GM12878 (cell line): Measurements from ENCODE around the genes ASTL, ITPRIPL1 and ARID5A.

DNA sequence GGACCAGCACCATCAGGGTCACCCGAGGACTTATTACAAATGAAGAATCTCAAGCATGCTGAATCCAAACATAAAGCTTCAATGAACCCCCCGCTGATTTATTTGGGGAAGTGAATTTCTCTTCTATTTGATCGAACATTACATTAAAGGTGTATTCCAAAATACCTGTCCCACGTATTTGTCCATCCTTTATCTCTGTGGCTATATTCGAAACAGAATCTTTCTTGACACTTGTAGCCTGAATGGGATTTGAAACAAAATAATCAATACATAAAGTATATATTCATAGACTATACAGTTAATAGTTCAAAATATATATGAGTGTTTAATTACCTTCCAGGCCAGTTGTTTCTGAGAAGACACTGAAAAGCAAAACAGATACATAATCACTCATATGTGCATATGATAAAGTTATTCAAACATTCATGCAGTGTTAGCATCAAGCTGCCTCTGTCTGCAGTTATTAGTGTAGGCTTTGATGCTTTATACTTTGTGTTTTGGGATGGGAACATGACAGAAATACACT, 105.7 kb downstream of the ANKRD36C start:
- RAMPAGE, long total RNA = no peak
- RRBS, 2 experiments = no CpG with 5 or more reads among the region's 5 CpGs
CAGE:
- cytosol, long polyA minus RNA = no peak
- cytosol, long polyA plus RNA = no peak
- long polyA plus RNA = no peak
- nucleolus, long total RNA = no peak
- nucleus, long polyA plus RNA = no peak
- nucleus, long total RNA = no peak

DNA sequence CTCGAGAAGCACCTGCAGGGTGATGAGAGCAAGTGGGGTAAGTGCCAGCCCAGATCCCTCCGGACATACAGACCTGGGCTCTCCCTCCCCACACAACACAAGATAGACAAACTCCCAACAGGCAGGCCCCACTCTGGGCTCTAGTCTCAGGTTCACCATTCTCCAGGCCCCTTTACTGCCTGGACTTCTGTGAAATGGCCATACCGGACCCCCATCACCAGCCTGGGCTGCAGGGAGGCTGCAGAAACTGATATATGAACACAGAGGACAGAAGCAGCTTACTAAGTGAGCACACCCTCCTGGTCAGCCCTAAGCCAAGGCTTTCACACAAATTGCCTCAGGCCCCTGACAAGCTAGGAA, 5.6 kb downstream of the ASTL start:
- RAMPAGE, long total RNA = no peak
- RRBS, 2 experiments = no CpG with 5 or more reads among the region's 3 CpGs
CAGE:
- cytosol, long polyA minus RNA = no peak
- cytosol, long polyA plus RNA = no peak
- long polyA plus RNA = no peak
- nucleolus, long total RNA = no peak
- nucleus, long polyA plus RNA = no peak
- nucleus, long total RNA = no peak

- RAMPAGE, long total RNA = no peak
- RRBS, 2 experiments = no CpG with 5 or more reads among the region's 13 CpGs
CAGE:
- cytosol, long polyA minus RNA = no peak
- cytosol, long polyA plus RNA = no peak
- long polyA plus RNA = no peak
- nucleolus, long total RNA = no peak
- nucleus, long polyA plus RNA = no peak
- nucleus, long total RNA = no peak
Observed at GRCh38 chr2:96138433-96138962, at the start of gene ASTL. ASTL (minus strand) TSS chr2:96138502.

DNA sequence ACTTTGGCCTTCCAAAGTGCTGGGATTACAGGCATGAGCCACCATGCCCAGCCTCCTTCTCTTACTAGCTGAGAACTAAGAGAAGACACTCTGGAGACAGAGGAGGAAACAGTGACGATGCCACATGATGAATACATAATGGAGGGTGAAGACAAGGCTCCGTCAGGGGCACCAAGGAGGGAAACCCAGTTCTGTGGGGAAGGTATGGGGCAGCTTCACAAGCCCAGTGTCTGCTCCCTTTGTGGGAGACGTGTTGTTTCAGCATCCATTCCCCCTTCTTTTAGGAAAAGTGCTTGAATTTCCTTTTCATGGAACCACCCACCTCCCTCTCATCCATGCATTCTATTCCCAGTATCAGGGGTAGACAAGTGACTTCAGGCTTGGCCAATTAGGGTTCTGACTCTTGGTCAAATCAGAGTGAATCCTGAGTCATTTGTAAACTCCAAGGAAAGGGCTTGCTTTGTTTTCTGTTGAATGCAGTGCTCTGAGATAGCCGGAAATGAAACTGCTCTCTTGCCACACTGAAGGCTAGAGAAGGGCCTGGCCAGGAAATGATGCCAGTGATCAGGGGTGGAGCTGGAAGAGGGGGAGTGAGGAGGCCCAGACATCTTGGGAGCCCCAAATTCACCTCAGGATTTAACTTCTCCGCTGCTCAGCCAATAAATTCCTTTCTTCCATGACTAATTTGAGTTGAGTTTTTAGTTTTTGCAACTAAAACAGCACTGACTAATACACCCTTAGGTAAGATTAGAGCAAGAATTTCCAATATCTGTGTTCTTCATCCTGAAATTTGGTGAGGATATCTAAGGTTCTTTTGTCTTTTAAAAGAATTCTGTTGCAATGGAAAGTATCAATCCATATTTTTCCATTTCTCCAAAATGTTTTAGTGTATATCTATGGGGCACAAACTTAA, 23.6 kb downstream of the TMEM127 start:
- RAMPAGE, long total RNA = no peak
- RRBS, 2 experiments = no CpG with 5 or more reads among the region's 5 CpGs
CAGE:
- cytosol, long polyA minus RNA = no peak
- cytosol, long polyA plus RNA = no peak
- long polyA plus RNA = no peak
- nucleolus, long total RNA = no peak
- nucleus, long polyA plus RNA = no peak
- nucleus, long total RNA = no peak

- RAMPAGE, long total RNA = no peak
- RRBS, 2 experiments = no CpG with 5 or more reads among the region's 11 CpGs
CAGE:
- cytosol, long polyA minus RNA = no peak
- cytosol, long polyA plus RNA = no peak
- long polyA plus RNA = no peak
- nucleolus, long total RNA = no peak
- nucleus, long polyA plus RNA = no peak
- nucleus, long total RNA = no peak
Observed at GRCh38 chr2:96246442-96247477, 19.0 kb downstream of the TMEM127 start.

GRCh38 chr2:96251524-96252294, 14.1 kb downstream of the TMEM127 start:
- RAMPAGE, long total RNA = no peak
- RRBS, 2 experiments = 33 to 50% methylated on average over 1 to 2 of the region's 8 CpGs
CAGE:
- cytosol, long polyA minus RNA = no peak
- cytosol, long polyA plus RNA = no peak
- long polyA plus RNA = no peak
- nucleolus, long total RNA = no peak
- nucleus, long polyA plus RNA = no peak
- nucleus, long total RNA = no peak

GRCh38 chr2:96263964-96264599, 1.7 kb downstream of the TMEM127 start:
- RAMPAGE, long total RNA = no peak
- RRBS, 2 experiments = no CpG with 5 or more reads among the region's 6 CpGs
CAGE:
- cytosol, long polyA minus RNA = no peak
- cytosol, long polyA plus RNA = no peak
- long polyA plus RNA = no peak
- nucleolus, long total RNA = no peak
- nucleus, long polyA plus RNA = no peak
- nucleus, long total RNA = no peak

- RAMPAGE, long total RNA = no peak
- RRBS, 2 experiments = no CpG with 5 or more reads among the region's 15 CpGs
CAGE:
- cytosol, long polyA minus RNA = no peak
- cytosol, long polyA plus RNA = no peak
- long polyA plus RNA = no peak
- nucleolus, long total RNA = no peak
- nucleus, long polyA plus RNA = no peak
- nucleus, long total RNA = no peak
Observed at GRCh38 chr2:96286486-96287283, 18.7 kb downstream of the SNRNP200 start.

- RAMPAGE, long total RNA = no peak
- RRBS, 2 experiments = no CpG with 5 or more reads among the region's 7 CpGs
CAGE:
- cytosol, long polyA minus RNA = no peak
- cytosol, long polyA plus RNA = no peak
- long polyA plus RNA = no peak
- nucleolus, long total RNA = no peak
- nucleus, long polyA plus RNA = no peak
- nucleus, long total RNA = no peak
Observed at GRCh38 chr2:96299240-96299542, 6.2 kb downstream of the SNRNP200 start.

DNA sequence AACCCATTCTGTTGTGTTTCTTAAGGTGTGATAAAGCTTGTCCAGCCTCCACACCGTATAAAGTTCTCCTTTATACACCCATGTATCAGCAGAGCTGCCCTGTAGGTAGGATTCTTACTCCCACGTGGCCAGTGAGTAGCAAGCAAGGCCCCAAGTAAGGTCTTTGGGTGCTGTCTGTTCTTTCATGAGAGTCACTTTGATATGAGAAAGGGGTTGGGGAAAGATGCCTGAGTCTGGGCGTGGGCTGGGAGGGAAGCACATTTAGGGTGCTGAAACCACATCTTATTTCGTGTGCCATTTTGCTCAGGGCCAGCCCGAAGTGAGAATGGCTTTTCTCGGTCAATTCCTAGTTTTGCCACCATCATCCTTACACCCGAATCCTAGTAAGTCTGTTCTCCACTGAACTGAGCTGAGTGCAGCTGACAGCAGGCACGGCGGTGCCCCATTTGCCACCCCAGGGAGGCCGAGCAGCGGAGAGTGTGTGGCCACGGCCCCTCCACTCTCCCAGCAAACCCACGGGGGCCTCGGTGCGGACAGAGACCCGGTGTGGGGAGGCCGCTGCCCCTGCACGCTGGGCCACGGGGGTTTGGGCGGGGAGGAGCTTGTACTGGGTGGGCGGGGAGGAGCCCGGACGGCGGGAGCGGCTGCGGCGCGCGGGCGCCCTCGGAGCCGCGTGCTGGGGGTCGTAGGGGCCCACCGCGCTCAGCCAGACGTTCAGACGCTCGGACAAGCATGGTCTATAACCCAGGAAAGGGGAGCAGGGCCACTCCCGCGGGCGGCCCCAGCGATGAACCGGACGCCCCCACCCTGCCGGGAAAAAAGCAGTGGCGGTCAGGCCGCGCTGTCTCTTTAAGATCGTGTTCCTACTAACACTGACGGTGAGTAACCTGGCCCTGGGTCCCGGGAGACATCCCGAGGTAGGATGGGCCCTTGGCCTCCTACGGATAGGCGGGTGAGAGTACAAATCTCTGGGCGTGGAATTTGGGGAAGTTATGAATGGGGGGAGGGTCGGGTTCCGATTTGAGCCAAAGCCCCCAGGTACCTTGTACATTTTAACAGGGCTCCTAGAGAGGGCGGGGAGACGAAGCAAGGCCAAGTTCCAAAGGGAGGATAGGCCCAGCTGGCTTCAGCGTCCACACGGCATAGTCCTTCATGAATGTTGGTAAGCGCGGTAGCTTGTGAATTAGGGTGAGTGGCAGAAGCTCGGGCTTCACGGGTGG, at the start of gene ITPRIPL1:
TSS of gene ITPRIPL1 (plus strand) at position 630 of the 1,220 bp plus-strand sequence.
- RAMPAGE, long total RNA = start-site peak on the plus strand centred at position 654 of the sequence, 52 bp wide, 237 and 211 reads in 2 replicates
- RRBS, 2 experiments = 1 to 2% methylated on average over 11 of the region's 66 CpGs
CAGE:
- cytosol, long polyA minus RNA = no peak
- cytosol, long polyA plus RNA = no peak
- long polyA plus RNA = no peak
- nucleolus, long total RNA = start-site peak on the plus strand centred at position 623 of the sequence, 47 bp wide, 81 reads
- nucleus, long polyA plus RNA = no peak
- nucleus, long total RNA = no peak

DNA sequence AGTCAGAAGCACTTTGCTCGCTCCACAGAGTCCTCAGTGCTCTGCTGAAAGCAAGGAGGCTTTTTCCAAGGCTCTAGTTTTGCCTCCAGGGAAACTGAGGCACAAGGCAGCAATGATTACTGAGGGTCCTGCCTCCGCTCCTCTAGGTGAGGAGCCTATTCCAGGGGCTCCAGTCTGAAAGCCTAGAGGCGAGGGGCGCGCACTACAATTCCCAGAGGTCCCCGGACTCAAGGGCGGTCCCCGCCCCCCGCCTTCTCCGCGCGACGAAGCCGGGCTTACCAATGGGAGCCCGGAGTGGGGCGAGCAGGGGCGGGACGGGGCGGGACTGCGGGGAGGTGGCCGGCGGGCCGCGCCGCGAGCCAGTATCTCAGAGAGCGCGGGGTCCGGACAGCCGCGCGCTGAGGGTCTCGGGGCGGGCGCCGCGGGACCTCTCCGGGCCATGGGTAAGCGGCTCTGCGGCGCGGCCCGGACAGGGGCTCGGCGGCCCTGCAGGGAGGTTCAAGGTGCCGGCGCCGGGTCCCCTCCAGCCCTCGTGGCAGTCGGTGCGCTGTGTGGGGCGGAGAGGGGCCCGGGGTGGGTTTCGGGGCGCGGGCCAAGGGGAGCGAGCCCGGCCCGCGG, at the start of gene ARID5A:
TSS of gene ARID5A (plus strand) at position 365 of the 618 bp plus-strand sequence.
- RAMPAGE, long total RNA = start-site peak on the plus strand centred at position 341 of the sequence, 49 bp wide, 675 and 738 reads in 2 replicates
- RRBS, 2 experiments = 2 to 3% methylated on average over 48 of the region's 60 CpGs
CAGE:
- cytosol, long polyA minus RNA = start-site peak on the plus strand centred at position 384 of the sequence, 34 bp wide, 467 reads
- cytosol, long polyA plus RNA = start-site peak on the plus strand centred at position 373 of the sequence, 25 bp wide, 581 and 370 reads in 2 replicates
- long polyA plus RNA = start-site peak on the plus strand centred at position 377 of the sequence, 40 bp wide, 453 and 530 reads in 2 replicates
- nucleolus, long total RNA = start-site peak on the plus strand centred at position 369 of the sequence, 24 bp wide, 193 reads
- nucleus, long polyA plus RNA = start-site peak on the plus strand centred at position 378 of the sequence, 41 bp wide, 436 and 498 reads in 2 replicates
- nucleus, long total RNA = no peak

- RAMPAGE, long total RNA = no peak
- RRBS, 2 experiments = no CpG with 5 or more reads among the region's 30 CpGs
CAGE:
- cytosol, long polyA minus RNA = no peak
- cytosol, long polyA plus RNA = no peak
- long polyA plus RNA = no peak
- nucleolus, long total RNA = start-site peak on the minus strand at chr2:96538167-96538238, 13 reads
- nucleus, long polyA plus RNA = no peak
- nucleus, long total RNA = no peak
Observed at GRCh38 chr2:96537796-96538615, 1.5 kb downstream of the ARID5A start.

GRCh38 chr2:96550557-96551233, 14.1 kb downstream of the ARID5A start:
- RAMPAGE, long total RNA = no peak
- RRBS, 2 experiments = no CpG with 5 or more reads among the region's 15 CpGs
CAGE:
- cytosol, long polyA minus RNA = no peak
- cytosol, long polyA plus RNA = no peak
- long polyA plus RNA = no peak
- nucleolus, long total RNA = no peak
- nucleus, long polyA plus RNA = no peak
- nucleus, long total RNA = no peak

DNA sequence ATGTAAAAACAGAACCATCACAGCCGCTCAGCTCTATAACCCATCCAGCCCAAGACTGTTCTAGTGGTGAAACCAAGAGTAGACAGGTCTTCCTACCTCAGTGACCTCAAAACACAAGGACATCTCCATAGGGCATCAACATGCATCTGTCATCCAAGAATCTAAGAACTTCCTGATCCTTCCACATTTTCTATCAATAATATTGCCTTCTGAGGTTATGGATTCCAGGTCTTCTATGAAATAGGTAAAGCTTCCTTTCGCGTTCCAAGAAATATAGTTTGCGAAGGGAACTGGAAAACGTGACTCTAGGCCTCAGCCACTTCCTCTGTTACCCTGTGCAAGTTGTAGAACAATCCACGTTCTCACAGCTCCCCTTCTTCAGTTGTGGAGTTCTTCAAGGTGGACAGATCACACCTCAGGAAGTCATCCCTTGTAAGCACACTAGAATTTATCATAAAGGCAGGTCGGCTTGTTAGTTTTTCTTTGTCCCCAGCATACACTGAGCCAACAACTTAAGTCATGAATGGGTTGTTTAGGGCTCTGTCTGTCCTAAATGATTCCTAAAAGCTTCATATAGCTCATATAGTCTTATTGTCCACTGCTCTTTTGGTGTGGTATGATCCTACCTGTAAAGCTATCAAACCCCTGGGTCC, 44.8 kb downstream of the KANSL3 start:
- RAMPAGE, long total RNA = no peak
- RRBS, 2 experiments = no CpG with 5 or more reads among the region's 7 CpGs
CAGE:
- cytosol, long polyA minus RNA = no peak
- cytosol, long polyA plus RNA = no peak
- long polyA plus RNA = no peak
- nucleolus, long total RNA = no peak
- nucleus, long polyA plus RNA = no peak
- nucleus, long total RNA = no peak

DNA sequence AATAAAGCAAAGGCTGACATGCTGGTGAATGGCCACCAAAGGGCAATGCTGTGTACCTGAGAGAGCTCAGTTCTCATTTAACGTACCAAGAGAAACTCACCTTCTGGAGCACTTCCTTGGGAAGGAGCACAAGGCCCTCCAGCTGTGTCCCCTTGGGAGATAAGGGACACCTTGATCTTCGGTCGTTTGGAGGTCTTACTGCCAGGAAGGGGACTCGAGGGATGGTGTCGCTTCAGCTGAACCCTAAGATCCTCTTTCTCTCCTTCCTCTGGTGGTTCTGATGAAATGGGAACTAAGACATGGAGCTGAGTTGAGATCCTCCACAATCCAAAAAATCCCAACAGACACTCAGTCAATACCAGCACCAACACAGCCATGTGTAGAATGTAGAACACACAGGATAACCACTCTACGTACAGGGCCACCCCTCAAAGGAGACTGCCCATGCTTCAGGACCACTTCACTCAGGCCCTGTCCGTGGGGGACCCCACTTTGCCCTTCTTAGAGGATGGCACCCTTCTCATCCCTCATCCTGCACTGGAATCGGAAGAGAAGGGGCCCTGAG, 32.8 kb downstream of the KANSL3 start:
- RAMPAGE, long total RNA = no peak
- RRBS, 2 experiments = no CpG with 5 or more reads among the region's 8 CpGs
CAGE:
- cytosol, long polyA minus RNA = no peak
- cytosol, long polyA plus RNA = no peak
- long polyA plus RNA = no peak
- nucleolus, long total RNA = no peak
- nucleus, long polyA plus RNA = no peak
- nucleus, long total RNA = no peak

- RAMPAGE, long total RNA = no peak
- RRBS, 2 experiments = no CpG with 5 or more reads among the region's 17 CpGs
CAGE:
- cytosol, long polyA minus RNA = start-site peak on the minus strand at chr2:96860091-96860098, 17 reads
- cytosol, long polyA plus RNA = no peak
- long polyA plus RNA = no peak
- nucleolus, long total RNA = start-site peak on the minus strand at chr2:96859791-96859841, 99 reads; start-site peak on the minus strand at chr2:96859944-96859969, 192 reads
- nucleus, long polyA plus RNA = start-site peak on the minus strand at chr2:96859898-96860051, 181 and 216 reads in 2 replicates
- nucleus, long total RNA = no peak
Observed at GRCh38 chr2:96859576-96860434, 2.0 kb upstream of the ANKRD39 start.

- RAMPAGE, long total RNA = no peak
- RRBS, 2 experiments = no CpG with 5 or more reads among the region's 12 CpGs
CAGE:
- cytosol, long polyA minus RNA = no peak
- cytosol, long polyA plus RNA = no peak
- long polyA plus RNA = no peak
- nucleolus, long total RNA = no peak
- nucleus, long polyA plus RNA = no peak
- nucleus, long total RNA = no peak
Observed at GRCh38 chr2:96884193-96884704, 14.4 kb upstream of the SEMA4C start.

DNA sequence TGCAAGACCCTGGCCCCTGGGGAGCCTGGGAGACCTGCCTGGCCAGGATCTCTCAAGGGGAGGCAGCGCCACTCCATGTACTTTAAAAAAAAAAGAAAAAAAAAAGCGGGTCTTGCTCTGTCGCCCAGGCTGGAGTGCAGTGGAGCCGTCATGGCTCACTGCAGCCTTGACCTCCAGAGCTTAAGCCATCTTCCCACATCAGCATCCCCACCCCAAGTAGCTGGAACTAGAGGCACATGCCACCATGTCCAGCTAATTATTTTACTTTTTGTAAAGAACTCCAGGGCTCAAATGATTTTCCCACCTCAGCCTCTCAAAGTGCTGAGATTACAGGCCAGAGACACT, 29.6 kb upstream of the SEMA4C start:
- RAMPAGE, long total RNA = no peak
- RRBS, 2 experiments = no CpG with 5 or more reads among the region's 4 CpGs
CAGE:
- cytosol, long polyA minus RNA = no peak
- cytosol, long polyA plus RNA = no peak
- long polyA plus RNA = no peak
- nucleolus, long total RNA = no peak
- nucleus, long polyA plus RNA = no peak
- nucleus, long total RNA = no peak

GRCh38 chr2:96916103-96916797, 46.4 kb upstream of the SEMA4C start:
- RAMPAGE, long total RNA = no peak
- RRBS, 2 experiments = no CpG with 5 or more reads among the region's 13 CpGs
CAGE:
- cytosol, long polyA minus RNA = no peak
- cytosol, long polyA plus RNA = no peak
- long polyA plus RNA = no peak
- nucleolus, long total RNA = no peak
- nucleus, long polyA plus RNA = no peak
- nucleus, long total RNA = no peak

DNA sequence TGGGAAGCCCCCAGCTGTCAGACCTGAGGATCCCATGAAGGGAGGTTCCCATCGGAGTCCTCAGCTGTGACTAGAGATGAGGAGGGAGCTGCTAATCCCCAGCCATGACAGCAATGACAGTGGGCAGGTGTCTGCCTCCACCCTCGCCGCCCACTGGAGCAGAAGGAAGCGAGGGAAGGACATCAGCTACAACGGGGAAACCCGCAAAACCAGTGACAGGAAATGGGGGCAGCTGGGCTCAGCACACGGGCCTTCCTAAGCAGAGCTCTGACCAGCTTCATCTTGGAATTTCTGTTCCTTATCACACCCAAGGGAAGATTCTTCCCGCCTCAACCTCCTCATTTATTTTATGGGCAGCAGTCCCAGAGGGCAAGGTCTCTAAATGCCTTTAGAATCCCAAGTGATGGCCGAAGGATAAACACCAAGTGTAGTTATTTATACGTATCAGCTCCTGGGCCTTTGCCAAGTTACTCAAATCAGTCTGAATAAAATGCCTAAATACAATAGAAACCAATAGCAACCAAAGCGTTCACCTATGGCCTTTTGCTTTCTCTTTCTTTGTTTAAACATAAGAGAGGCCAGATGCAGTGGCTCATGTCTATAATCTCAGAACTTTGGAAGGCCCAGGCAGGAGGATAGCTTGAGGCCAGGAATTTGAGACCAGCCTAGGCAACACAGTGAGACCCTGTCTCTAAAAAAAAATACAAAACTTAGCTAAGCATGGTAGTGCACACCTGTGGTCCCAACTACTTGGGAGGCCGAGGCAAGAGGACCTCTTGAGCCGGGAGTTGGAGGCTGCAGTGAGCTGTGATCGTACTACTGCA, 32.0 kb downstream of the FAM178B start:
- RAMPAGE, long total RNA = no peak
- RRBS, 2 experiments = no CpG with 5 or more reads among the region's 14 CpGs
CAGE:
- cytosol, long polyA minus RNA = no peak
- cytosol, long polyA plus RNA = no peak
- long polyA plus RNA = no peak
- nucleolus, long total RNA = no peak
- nucleus, long polyA plus RNA = no peak
- nucleus, long total RNA = no peak